ENCODE measurements around a stretch of chr17.

DNA sequence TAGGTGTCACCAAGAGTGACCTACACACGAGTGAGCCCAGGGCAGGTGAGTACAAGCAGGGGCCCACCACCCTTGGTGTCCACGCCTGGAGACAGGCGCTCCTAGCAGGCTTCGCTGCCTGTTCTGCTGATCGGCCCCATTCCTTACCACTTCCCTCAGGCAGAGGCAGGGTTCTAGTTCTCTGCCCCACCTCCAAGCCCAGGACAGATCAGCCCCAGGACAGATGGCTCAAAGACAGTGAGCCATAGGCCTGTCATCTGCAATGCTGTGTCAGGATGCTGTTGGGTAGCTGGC, 761 bp downstream of the TP53I13 start:
- PRO-cap: no peak
- RAMPAGE, long total RNA, 2 experiments: no peak in any of the 2 experiments

DNA sequence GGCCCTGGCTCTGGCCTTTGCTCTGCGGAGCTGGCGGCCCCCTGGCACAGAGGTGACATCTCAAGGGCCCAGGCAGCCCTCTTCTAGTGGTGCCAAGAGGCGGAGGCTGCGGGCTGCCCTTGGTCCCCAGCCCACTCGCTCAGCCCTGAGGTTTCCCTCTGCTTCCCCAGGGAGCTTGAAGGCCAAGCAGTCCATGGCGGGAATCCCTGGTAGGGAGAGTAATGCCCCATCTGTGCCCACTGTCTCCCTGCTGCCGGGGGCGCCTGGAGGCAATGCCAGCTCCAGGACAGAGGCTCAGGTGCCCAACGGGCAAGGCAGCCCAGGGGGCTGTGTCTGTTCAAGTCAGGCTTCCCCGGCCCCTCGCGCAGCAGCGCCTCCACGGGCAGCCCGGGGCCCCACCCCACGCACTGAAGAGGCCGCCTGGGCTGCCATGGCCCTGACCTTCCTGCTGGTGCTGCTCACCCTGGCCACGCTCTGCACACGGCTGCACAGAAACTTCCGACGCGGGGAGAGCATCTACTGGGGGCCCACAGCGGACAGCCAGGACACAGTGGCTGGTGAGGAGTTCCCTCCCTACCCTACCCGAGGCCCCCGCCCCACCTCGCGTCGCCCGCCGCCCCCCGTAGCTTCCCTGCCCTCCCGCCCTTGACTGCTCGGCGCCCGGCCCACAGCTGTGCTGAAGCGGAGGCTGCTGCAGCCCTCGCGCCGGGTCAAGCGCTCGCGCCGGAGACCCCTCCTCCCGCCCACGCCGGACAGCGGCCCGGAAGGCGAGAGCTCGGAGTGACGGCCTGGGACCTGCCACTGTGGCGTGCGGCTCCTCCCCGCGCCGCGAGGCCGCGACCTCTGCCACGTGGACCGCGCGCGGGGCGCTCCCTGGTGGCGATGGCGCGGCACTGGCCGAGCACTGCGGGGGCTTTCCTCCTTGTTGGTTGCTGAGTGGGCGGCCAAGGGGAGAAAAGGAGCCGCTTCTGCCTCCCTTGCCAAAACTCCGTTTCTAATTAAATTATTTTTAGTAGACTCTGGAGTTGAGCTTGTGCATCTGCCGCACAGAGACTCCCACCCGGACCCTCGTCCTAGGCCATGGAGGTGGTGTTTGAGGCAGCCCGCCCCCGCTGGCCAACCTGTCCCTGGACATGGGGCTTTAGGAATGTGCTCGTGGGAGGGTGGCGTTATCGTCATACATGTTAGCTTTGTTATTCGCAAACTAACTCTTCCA, 4.0 kb downstream of the TP53I13 start:
- PRO-cap: no peak
- RAMPAGE, long total RNA, 2 experiments: no peak in any of the 2 experiments

DNA sequence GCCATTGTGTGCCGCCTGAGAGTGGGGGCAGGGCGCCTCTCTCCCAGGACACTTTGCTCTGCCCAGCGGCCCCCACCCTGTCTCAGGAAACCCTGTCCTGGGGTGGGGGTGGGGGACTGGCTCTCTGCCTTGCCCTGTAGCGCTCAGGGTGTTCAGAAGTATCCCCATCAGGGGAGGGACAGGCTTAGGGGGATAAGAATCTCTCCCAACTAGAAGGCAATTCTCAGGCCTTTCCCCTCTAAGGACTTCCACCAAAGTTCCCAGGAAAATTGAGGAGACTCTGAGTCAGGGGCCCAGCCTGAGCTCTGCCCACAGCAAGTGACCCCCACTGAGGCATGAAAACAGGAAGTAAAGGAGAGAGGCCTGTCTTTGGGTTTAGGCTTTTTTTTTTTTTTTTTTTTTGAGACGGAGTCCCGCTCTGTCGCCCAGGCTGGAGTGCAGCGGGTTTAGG, 4.8 kb downstream of the GIT1 start:
- PRO-cap: unidirectional peak, plus-strand start at position 137 of the sequence; unidirectional peak, plus-strand start at position 158 of the sequence
- RAMPAGE, long total RNA, 2 experiments: no peak in any of the 2 experiments

DNA sequence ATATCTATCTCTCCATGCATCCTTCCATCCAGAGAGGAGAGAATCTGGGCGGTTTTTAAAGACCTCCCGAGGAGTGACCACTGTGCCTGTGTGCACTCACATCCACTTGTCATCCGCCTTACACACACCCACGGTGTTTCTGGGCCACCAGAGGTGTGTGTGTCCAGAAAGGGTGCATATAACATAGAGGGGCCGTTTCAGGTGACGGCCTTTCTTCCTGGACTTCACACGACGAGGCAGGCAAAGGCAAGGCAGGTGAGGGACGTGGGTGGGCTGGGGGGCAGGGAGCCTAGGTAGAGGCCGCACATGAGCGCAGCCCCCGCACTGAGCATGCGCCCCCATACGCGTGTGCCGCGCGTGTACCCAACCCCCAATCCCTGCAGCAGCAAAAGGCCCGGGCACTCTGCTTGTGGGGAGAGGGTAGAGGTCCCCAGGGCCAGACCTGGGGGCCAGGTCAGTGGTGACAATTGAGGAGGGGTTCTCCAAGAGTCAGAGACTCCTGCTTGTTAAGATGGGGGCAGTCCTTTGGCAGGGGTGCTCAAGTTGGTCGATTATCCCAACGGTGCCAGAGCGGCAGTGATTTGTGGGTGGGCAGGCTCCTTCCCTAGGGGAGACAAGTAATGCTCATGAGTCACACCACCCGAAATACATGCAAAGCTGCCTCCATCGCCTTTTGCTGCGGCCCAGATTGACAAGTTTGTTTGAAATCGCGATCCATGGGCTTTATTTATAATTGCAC, 915 bp upstream of the GIT1 start:
- PRO-cap: no peak
- RAMPAGE, long total RNA, 2 experiments: no peak in any of the 2 experiments

GRCh38 chr17:29617861-29618627, 4.7 kb downstream of the CORO6 start:
- PRO-cap: unidirectional peak, minus-strand start at chr17:29618095
- RAMPAGE, long total RNA, 2 experiments: no peak in any of the 2 experiments

GRCh38 chr17:29626062-29626981, 3.6 kb upstream of the CORO6 start:
- PRO-cap: no peak
- RAMPAGE, long total RNA, 2 experiments: no peak in any of the 2 experiments

DNA sequence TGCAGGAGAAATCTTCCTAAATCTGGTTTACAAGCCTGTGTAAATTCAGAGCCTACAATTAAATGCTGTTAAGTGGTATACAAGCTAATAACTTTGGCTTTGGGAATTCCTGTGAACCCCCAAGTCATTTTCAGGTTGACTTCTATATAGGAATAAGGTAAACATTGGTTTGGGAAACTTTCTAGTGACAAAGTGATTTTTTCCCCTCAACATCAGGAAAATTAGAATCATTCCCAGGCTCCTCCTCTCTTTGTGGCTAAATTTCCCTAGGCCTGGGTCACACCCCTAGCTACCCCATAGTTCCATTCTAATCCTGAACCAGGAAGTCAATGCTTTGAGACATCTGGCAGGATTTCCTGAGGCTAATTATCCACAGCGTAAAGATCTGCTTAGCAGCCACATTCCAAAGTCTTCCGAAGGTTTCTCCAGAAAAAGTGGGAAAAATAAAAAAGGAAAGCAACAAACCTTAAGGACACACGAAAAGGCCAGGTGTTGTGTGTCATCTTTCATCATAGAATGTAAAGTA, 60.2 kb upstream of the CORO6 start:
- PRO-cap: no peak
- RAMPAGE, long total RNA, 2 experiments: no peak in any of the 2 experiments

DNA sequence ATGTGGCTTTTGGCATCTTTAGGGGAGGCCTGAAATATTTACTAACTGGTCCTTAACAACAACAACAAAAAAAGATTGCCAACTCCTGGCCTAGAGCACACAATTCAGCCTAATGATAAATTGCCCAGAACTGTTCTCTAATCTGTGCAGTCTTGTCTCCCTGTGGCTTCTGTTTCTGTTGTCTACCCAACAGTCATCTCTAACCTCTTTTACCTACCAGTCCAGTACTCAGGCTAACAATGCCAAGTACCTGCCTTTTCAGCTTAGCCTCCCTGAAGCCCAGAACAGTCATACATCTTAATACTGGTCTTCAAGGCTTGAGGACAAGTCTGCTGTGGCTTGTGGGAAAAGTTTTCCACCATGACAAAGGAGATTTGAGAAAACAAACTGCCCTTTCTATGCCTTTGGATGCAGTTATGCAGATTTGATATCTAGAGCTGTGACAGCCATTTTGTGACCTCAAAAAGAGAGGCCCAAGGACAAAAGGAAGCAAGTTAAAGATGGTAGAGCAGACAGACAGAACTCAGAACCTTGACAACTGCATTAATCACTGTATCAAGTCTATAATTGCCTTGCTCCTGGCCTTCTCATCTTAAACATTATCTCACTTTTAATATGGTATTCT, 66.8 kb downstream of the SSH2 start:
- PRO-cap: no peak
- RAMPAGE, long total RNA, 2 experiments: no peak in any of the 2 experiments

- PRO-cap: no peak
- RAMPAGE, long total RNA, 2 experiments: no peak in any of the 2 experiments
Measured at GRCh38 chr17:29892569-29893504, 37.2 kb downstream of the SSH2 start.

DNA sequence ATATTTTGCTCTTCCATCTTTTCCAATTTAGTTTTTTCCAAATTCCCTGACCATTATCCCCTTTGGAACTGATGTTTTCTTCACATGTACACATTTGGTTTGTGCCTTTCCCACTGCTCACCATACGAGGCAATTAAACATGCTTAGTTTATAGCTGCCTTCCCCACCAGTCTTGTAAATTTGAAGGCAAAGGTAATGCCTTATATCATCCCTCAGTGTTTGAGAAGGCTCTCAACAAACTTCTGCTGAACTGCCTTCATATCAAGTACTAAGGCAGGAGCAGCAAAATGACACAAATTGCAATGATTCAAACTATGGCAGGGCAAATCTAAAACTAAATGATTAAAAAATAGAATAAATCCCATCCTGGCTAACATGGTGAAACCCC, 12.7 kb downstream of the SSH2 start:
- PRO-cap: no peak
- RAMPAGE, long total RNA, 2 experiments: no peak in any of the 2 experiments

GRCh38 chr17:29928814-29929948, 847 bp downstream of the SSH2 start:
- PRO-cap: unidirectional peak, plus-strand start at chr17:29929701; bidirectional peak, plus-strand start at chr17:29929903, minus-strand start at chr17:29929788
- RAMPAGE, long total RNA, 2 experiments: start-site peak on the plus strand in 1 of 2 experiments, at chr17:29929865-29929904 at its widest, 10 reads per replicate

GRCh38 chr17:30378110-30378625, 559 bp upstream of the CPD start:
- PRO-cap: unidirectional peak, plus-strand start at chr17:30378416
- RAMPAGE, long total RNA, 2 experiments: no peak in any of the 2 experiments

DNA sequence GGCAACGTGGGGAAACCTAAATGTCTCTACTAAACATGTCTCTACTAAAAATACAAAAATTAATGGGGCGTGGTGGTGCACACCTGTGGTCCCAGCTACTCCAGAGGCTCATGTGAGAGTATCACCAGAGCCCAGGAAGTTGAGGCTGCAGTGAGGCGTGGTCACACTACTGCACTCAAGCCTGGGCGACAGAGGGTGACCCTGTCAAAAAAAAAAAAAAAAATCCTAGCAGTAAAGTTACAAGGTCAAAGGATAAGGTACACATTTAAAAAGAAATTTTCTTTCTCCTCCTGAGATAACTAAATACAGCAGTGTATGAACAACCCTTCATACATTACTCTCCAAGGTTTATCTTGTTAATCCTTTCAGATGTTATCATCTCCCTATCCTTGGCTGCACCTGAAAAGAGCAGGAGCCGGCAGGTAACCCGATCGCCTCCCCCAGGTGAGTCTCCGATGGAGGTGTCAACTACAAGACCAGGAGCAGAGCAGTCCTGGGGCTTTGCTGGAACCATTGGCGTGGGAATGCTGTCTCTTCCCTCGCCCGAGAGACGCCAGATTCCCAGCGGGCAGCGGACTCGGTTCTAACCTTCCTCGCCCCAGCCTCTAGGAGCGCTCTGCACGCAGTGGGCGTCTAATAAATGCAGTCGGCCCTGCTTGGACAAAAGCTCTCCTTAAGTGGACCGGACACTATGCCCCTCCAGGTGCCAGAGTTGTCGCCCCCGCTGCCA, 122.5 kb downstream of the GOSR1 start:
- PRO-cap: no peak
- RAMPAGE, long total RNA, 2 experiments: no peak in any of the 2 experiments

GRCh38 chr17:30667571-30668397, 156.7 kb downstream of the CRLF3 start:
- PRO-cap: no peak
- RAMPAGE, long total RNA, 2 experiments: no peak in any of the 2 experiments

DNA sequence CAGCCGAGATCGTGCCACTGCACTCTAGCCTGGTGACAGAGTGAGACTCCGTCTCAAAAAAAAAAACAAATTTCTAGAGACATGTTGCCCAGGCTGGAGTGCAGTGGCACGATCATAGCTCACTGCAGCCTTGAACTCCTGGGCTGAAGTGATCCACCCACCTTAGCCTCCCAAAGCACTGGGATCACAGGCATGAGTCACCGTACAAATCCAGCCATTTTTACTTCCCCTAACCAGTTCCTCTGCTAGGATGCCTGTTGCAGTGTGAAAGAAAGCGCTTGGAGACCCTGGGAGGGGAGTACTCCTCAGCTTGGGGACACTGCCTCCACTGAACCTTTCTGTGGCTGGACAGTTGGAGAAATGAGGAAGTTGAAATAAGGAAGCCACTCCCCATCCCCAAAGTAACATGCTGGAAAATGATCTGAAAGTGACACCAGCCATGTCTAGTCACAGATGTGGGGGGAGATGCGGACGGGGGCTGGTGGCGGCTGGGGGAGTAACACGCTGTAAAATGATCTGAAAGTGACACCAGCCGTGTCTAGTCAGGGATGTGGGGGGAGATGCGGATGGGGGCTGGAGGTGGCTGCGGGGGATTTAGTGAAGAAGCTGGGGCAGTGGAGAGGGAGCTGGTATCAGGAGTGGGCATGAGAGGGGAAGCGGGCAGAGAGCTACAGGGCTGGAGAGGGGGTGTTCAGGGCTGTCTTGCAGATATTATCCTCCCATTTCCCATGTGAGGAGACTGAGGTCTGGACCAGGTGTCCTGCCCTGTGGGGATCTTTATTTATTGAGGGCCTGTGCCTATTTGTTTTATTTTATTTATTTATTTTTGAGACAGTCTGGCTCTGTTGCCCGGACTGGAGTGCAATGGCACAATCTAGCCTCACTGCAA, 95.9 kb downstream of the CRLF3 start:
- PRO-cap: no peak
- RAMPAGE, long total RNA, 2 experiments: no peak in any of the 2 experiments

DNA sequence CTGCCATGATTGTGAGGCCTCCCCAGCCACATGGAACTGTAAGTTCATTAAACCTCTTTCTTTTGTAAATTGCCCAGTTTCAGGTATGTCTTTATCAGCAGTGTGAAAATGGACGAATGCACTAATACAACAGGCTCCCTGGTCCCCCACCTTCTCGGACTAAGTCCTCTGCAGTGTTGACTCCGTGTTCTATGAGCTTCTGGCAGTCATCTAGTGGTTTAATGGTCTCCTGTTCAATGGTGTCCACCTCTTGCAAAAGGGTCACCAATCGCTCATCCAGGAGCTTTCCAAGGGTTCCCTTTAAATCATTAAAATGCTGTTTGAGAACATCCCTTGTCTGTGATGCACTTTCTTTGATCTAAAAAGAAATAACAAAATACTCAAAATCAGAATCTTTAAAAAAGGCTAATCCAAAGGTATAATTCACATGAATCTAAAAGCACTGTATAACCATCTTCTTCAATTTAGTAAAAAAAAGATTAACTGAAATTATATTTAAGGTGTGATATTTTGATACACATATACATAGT, 20.7 kb downstream of the CRLF3 start:
- PRO-cap: no peak
- RAMPAGE, long total RNA, 2 experiments: no peak in any of the 2 experiments

GRCh38 chr17:30950462-30951122, 20.2 kb upstream of the RNF135 start:
- PRO-cap: bidirectional peak, plus-strand start at chr17:30950954, minus-strand start at chr17:30950775
- RAMPAGE, long total RNA, 2 experiments: no peak in any of the 2 experiments

DNA sequence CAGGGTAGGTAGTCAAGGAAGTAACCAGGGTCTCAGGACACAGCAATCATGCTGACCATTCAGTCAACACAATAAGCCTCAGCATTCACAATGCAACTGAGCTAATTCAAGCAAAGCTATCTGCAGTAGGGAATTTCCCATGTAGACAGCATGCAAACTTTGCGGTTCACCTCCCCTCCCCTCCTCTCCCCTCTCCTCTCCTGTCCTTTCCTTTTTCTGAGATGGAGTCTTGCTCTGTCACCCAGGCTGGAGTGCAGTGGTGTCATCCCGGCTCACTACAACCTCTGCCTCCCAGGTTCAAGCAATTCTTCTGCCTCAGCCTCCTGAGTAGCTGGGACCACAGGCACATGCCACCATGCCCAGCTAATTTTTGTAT, 9.6 kb upstream of the RNF135 start:
- PRO-cap: no peak
- RAMPAGE, long total RNA, 2 experiments: no peak in any of the 2 experiments

DNA sequence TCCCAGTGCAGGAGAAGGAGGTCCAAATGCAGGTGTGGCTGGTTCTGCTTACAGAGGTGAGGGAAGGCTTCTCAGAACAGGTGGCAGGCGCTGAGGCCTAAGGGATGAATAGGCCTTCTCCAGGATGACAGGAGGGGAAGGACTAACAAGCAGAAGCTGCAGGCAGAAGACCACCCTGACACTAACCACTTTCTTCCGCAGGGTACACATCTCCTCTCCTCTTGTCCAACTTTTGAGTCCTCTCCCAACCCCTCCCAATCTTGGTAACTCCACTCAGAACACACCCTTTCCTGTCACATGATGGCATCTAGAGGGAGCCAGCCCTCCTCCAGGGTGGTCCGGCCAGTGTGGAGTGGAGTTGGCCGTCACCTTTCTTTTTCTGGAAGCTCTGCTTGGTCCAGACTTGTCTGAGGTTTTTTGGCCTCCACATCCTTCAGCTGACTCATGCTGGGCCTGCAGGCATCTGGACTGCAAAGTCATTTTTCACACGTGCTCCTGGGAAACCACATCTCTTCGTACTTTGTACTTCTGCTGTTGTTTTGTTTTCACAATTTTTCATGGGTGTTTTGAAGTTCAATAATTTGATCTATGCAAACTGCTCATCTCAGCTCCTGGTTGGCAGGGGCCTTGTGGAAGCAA, 42.7 kb upstream of the NF1 start:
- PRO-cap: no peak
- RAMPAGE, long total RNA, 2 experiments: no peak in any of the 2 experiments

GRCh38 chr17:31223148-31224125, 73.6 kb downstream of the OMG start:
- PRO-cap: no peak
- RAMPAGE, long total RNA, 2 experiments: no peak in any of the 2 experiments

Measured in right atrium auricular region (tissue), 2 donors.